Measurements from ENCODE around the genes TUBB8, ZMYND11 and IDI2.

GRCh38 chr10:49244-49549 lies at the start of gene TUBB8:
Gene TUBB8, minus strand, starts transcription at chr10:49296.
- RRBS, 2 experiments = no CpG with 5 or more reads among the region's 20 CpGs

DNA sequence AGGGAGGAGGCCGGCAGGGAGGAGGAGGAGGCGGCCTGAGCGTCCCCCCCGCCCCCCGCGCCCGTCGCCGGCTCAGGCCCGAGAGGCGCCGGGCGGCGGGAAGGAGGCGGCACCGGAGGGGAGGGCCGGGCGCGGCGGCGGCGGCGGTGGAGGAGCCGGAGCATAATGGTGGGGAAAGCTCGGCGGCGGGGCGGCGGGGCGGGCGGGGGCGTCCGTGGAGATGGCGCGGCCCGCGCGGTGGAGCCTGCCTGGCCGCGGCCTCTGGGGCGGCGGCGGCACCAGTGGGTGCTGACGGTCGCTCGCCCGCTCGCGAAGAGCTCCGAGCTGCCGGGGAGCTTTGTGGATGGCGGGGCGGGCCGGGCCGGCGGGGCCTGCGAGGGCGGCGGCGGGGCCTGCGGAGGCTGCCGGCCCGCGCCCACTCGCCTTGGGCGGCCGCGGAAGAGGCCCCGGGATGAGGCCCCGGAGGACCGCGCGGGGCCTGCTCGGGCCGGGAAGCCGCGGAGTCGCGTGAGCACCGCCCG lies at the start of gene ZMYND11:
Gene ZMYND11 (plus strand): TSS at position 64 of the 521 bp plus-strand sequence.
- RRBS, 2 experiments = 2 to 4% methylated on average over 24 of the region's 81 CpGs

DNA sequence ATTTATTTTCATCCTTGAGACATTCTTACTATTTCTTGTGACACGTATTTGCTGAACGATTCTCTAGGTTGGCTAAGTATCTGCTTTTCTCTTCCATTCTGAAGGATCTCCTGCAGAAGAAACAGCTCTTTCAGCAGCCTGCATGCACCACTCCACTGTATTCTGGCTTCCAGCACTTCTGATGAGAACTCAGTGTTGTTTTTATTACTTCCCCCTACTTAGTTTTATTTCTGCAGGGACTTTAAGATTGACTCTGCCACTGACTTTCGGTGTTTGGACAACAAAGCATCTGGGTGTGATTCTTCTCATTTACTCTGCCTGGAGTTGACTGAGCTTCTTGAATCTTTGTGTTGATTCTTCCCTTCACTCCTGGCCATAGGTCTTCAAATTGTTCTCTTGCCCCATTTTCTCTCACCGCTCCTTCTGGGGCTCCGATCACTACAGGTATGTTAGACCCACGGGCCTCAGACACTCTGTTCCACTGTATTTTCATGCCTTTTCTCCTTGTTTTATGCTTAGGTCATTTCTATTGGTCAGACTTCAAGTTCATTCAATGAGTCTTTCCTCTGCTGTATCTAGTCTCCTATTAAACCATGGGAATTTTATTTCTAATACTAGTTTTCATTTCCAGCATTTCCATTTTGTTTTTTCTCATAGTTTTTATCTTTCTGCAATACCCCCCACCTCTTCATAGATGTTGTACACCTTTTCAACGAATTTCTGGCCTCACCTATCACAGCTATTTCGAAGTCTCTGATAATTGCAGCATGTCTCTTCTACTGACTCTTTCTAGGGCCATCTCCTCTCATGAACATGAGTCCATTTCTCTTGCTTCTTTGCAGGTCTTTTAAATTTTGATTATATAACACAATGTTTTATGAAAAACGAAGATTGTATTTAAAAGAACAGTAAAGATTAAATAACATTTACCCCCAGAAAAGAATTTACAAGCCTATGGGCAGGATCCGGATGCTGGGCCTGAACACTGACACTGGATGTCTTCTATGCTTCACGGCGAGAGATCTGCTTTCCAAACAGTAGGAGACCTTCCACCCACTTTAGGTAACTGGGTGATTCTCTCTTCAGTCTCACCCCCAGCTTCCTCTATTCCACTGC lies 180.5 kb downstream of the ZMYND11 start:
- RRBS, 2 experiments = no CpG with 5 or more reads among the region's 12 CpGs

DNA sequence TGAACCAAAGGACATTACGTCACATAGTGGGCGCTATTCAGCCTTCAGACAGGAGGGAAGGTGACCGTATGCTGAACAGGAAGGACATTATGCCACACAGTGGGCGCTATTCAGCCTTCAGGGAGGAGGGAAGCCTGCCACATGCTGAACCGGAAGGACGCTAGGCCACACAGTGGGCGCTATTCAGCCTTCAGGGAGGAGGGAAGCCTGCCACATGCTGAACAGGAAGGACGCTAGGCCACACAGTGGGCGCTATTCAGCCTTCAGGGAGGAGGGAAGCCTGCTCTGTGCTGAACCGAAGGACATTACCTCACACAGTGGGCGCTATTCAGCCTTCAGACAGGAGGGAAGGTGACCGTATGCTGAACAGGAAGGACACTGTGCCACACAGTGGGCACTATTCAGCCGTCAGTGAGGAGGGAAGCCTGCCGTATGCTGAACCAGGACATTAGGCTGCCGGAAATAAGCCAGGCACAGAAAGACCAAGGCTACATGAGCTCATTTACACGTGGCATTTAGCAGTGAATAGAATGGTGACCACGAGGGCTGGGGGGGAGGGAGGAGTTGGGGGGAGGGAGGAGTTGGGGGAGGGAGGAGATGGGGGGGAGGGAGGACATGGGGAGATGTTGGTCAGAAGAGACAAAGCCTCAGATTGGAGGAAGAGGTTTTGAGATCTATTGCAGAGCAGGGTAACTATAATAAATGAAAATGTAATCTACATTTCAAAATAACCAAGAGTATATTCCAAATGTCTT lies 259.5 kb downstream of the ZMYND11 start:
- RRBS, 2 experiments = 60% methylated on average over 1 of the region's 17 CpGs; no CpG with 5 or more reads in 1 of the 2 experiments

GRCh38 chr10:458354-458901 lies 231.0 kb downstream of the DIP2C start:
- RRBS, 2 experiments = 85 to 89% methylated on average over 6 of the region's 23 CpGs

DNA sequence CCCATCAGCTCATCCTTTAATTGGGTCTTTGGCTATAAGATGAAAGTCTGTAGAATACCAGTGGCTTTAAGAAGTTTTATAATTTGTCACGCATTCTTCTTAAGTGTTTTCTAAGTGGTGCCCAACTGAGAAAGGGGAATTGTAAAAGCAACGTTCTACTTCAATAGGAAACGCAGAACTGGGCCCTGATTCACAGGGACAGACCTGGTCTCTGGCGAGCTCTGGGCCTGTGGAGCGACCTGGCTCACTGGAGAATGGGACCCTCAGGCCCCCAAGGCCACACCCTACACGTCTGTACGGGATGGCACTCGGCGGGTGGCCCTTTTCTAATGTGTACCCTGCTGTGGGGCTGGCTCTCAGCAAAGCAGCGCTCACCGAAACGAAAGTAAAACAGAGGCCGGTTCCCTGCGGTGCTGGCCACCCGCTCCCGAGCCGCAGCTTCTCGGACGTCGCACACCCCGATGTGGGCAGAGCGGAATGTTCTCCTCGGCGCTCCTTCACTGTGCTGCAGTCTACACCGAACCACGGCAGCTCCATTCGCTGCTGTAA lies 205.0 kb downstream of the DIP2C start:
- RRBS, 2 experiments = no CpG with 5 or more reads among the region's 27 CpGs

DNA sequence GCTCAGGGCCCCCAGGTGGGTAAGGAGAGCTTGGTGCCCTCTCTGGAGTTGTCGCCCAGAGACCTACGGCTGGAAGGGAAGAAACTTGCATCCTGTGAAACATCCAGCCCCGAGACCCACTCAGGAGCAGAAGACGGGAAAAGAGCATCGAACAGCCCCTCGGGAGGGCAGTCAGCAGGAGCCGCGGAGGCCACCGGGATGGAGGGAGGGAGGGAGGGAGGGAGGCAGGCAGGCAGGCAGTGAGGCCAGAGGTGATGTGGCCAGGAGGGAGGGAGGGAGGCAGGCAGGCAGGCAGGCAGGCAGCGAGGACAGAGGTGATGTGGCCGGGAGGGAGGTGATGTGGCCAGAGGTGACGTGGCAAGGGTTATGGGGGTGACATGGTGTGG lies 141.2 kb downstream of the DIP2C start:
- RRBS, 2 experiments = 93% methylated on average over 2 of the region's 12 CpGs; no CpG with 5 or more reads in 1 of the 2 experiments

- RRBS, 2 experiments = no CpG with 5 or more reads among the region's 6 CpGs
Measured at GRCh38 chr10:622243-622700, 67.2 kb downstream of the DIP2C start.

- RRBS, 2 experiments = no CpG with 5 or more reads among the region's 7 CpGs
Measured at GRCh38 chr10:659754-660247, 29.7 kb downstream of the DIP2C start.

GRCh38 chr10:784317-785308 lies 95.1 kb upstream of the DIP2C start:
- RRBS, 2 experiments = 2 to 3% methylated on average over 43 of the region's 70 CpGs

DNA sequence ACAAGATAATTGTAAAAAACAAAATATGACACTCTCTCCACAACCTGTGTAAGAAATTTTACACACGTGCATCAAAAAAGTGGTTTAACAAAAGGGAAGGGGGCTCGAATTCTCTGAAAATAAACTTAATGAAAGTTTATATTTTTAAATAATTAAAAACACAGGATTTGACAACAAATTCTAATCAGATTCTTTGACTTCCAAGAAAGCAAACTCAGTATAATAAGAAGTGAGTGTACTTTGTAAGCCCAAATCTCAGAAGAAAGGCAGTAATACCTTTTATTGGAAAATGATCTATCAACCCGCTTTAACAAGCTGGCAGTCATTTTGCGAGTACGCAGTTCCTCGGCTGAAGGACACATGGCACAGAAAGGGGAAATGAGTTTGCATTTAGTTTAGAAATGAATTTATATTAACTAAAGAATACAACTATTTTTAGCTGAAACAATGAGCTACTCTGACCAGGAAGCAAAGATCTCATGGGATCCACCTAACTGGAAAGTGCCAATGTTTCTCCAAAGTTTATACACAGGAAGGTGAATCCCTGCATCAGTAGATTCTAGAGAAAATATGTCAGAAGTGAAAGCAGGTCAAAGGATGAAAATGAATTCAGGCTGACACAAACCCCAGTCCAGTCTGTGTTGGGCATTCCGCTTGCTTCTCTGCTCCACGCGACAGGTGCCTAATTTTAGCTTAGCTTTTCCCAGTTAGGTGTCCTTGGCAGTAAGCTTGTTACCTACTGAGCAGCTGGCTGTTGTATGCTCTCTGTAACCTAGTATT lies 113.0 kb downstream of the LARP4B start:
- RRBS, 2 experiments = no CpG with 5 or more reads among the region's 9 CpGs

- RRBS, 2 experiments = no CpG with 5 or more reads among the region's 8 CpGs
Measured at GRCh38 chr10:885283-885939, 46.1 kb downstream of the LARP4B start.

DNA sequence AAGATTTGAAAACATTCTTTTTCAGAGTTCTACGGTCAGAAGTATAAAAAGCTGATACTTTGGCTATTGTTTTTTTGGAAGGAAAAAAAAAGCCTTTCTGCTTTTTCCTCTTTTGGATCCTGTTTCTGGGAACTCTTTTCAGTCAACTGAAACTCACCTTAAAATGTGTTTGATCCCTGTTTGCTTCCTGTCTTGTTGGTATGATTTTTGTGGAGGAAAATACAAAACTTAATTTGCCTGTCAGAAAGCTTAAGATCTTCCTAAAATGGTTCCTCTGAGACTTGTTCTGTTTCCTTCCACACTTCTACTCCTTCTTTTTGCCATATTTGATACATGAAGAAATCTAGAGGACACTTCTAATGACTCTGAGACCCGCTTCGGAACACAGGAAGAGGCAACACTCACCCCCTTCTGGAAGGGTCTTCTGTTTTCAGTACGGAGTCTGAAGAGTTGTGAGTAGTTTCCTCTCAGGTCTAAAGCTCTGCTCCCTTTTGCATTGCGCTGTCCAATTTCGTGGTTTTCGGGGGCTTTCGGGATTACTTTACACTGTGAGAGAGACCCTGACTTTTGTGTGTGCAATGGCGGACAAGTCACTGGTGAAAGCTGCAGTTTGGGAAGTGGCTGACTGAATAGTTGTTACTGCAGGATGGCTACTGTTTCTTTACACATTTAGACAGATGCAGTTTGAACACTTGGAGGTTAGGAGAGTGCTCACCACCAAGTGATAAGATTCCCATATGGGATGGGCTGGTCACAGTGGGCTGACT lies 20.0 kb downstream of the LARP4B start:
- RRBS, 2 experiments = no CpG with 5 or more reads among the region's 9 CpGs

DNA sequence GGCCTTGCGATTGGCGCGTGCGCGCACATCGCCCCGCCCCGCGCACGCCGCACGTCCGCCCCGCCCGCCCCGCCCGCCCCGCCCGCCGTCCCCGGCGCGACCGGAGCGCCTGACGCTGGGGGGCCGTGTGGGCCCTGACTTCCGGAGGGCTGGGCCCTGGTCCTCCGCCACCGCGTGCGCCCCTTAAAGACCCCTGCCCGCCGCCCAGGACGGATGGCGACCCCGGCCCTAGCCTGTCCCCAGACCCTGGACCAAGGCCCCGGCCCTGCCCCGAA lies 346 bp upstream of the LARP4B start:
- RRBS, 2 experiments = 2% methylated on average over 14 of the region's 39 CpGs

GRCh38 chr10:1025657-1026143 lies at the start of gene IDI2:
Gene IDI2, minus strand, starts transcription at chr10:1025859.
- RRBS, 2 experiments = no CpG with 5 or more reads among the region's 1 CpG

GRCh38 chr10:1044252-1044942 lies 4.5 kb downstream of the IDI1 start:
- RRBS, 2 experiments = no CpG with 5 or more reads among the region's 6 CpGs

DNA sequence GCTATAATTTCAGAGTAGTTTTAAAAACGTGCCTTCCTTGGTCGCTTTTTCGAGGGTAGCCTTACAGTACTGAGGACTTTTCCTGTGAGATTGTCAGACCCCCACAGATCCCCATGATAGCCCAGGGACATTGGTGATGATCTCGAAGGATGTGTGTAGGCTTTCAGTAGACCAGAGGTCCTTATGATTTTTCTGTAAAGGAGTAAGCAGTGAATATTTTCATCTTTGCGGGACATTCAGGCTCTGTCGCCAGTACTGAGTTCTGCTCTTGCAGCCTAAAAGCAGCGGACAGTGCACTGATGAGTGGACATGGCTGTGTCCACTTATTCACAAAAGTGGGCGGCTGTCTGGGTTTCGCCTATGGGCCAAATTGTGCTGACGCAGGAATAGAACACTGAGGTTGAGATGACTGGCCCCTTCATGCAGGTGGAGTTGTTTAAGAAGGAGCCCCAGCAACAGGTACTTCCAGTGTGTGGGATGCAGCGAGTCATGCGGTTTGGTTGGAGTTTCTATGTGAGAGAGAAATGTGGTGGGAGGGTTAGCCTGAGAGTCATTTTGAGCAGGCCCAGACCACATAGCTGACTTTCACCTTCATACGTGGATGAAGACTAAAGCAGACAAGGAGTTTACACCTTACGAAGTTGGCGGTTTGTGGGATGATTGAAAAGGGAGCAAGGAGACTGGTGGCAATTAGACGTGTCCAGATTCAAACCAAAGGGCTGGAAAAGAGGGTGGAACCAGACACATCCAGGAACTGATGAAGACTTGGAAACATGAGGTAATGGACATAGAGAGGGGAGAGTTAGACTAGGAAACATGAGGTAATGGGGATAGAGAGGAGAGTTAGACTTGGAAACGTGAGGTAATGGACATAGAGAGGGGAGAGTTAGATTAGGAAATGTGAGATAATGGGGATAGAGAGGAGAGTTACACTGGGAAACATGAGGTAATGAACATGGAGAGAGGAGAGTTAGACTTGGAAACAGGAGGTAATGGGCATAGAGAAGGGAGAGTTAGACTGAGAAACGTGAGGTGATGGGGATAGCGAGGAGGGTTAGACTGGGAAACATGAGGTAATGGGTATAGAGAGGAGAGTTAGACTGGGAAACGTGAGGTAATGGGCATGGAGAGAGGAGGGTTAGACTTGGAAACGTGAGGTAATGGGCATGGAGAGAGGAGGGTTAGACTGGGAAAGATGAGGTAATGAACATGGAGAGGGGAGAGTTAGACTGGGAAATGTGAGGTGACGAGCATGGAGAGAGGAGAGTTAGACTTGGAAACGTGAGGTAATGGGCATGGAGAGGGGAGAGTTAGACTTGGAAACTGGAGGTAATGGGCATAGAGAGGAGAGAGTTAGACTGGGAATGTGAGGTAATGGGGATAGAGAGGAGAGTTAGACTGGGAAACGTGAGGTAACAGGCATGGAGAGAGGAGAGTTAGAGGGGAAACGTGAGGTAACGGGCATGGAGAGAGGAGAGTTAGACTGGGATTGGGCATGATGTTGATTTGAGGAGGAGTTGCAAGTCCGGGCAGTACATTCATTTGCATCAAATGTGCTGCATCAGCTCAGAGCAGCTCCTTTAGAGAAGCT lies 38.4 kb downstream of the WDR37 start:
- RRBS, 2 experiments = no CpG with 5 or more reads among the region's 27 CpGs

DNA sequence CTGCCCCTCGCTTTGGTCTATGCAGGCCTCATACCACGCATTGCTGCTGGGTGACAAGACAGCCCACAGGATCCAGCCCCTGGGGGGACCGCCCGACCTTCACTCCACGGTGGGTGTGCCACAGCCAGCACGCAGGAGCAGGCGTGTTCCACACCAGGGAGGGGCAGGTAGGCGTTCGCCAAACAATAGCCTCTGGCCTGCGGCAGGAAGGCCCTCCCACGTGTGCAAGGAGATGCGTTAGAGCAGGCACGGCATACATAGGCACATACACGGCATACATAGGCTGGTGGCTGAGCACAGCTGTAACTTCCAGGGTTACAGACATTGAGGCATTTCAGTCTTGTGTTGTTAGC lies 233.5 kb downstream of the WDR37 start:
- RRBS, 2 experiments = no CpG with 5 or more reads among the region's 14 CpGs

- RRBS, 2 experiments = no CpG with 5 or more reads among the region's 15 CpGs
Measured at GRCh38 chr10:1400134-1400689, 337.1 kb downstream of the ADARB2 start.

- RRBS, 2 experiments = no CpG with 5 or more reads among the region's 13 CpGs
Measured at GRCh38 chr10:2986289-2986788, 81.0 kb upstream of the PFKP start.

Data from bronchial epithelial cell (primary cell).